Epidermal melanocyte (primary cell): ENCODE results near the genes ASTL, KANSL3 and CNNM3.

GRCh38 chr2:96138433-96138962 is at the start of gene ASTL:
Gene ASTL (minus strand): TSS chr2:96138502.
- RRBS = no CpG with 5 or more reads among the region's 13 CpGs

GRCh38 chr2:96148300-96149324 is 3.4 kb upstream of the DUSP2 start:
- RRBS = no CpG with 5 or more reads among the region's 35 CpGs

- RRBS = no CpG with 5 or more reads among the region's 4 CpGs
Measured at GRCh38 chr2:96233718-96234058, 25.1 kb upstream of the STARD7 start.

DNA sequence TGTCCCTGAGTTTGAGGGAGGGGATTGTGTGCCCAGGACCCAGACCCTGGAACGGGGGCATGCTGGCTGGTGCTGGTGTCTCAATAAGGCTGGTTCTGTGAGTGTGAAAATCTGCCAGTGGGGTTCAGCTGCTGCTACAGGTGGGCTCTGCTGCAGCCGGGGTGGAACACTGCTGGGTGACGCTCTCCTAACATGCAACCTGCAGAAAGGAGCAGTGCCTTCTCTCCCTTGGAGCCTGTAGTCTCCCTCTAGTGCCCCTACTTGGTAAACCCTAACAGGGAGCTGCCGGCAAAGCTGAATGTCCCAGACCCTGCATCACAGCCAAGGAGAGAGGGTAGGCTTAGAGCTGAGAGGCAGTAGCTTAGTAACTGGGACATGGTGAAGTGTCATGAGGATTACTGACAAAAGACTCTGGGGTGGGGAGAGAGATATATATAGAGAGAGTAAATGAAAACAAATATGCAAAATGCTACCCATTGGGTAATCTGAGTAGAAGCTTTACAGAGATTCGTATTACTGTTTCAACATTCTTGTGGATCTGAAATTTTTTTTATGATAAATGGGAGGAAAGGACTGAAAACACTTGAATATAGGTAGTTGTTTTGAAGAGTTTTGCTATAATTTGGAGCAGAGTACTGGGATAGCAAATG is 9.9 kb downstream of the NCAPH start:
- RRBS = no CpG with 5 or more reads among the region's 5 CpGs

DNA sequence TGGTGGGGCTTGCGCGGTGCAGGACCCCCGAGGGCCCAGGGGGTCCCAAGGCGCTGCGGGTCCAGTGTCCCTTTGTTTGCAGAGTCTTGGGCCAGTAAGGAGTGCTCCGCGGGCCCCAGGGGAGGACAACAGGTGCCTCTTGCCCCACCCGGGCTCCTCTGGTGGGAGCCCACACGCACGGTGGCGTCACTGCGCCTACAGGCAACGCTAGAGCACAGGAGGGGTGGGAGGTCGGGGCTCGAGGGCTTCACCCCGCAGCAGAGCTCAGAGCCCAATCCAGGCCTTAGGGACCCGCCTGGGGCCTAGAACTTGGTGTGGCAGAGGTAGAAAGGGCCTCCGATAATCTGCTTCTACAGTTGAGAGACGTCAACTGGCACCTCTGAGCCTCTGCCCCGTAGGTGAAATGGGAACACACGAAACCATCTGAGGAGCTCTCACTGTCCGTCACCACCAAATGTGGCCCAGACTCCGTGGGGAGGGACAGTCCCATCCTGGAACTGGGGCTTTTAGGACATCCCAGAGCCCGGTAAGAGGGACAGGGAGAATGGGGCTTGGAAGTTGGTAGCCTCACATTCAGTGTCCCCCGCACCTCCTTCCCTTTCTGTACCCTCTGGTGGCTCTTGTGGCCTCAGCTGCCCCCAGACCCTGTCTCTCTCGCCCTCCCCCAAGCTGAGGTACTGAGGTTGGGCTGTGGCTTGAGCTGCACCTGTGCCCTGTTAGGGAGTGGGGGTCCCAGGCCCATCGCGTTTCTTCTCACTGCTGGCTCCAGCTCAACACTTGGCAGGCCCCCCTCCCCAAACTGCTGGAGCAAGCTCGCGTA is 1.5 kb downstream of the ARID5A start:
- RRBS = no CpG with 5 or more reads among the region's 30 CpGs

DNA sequence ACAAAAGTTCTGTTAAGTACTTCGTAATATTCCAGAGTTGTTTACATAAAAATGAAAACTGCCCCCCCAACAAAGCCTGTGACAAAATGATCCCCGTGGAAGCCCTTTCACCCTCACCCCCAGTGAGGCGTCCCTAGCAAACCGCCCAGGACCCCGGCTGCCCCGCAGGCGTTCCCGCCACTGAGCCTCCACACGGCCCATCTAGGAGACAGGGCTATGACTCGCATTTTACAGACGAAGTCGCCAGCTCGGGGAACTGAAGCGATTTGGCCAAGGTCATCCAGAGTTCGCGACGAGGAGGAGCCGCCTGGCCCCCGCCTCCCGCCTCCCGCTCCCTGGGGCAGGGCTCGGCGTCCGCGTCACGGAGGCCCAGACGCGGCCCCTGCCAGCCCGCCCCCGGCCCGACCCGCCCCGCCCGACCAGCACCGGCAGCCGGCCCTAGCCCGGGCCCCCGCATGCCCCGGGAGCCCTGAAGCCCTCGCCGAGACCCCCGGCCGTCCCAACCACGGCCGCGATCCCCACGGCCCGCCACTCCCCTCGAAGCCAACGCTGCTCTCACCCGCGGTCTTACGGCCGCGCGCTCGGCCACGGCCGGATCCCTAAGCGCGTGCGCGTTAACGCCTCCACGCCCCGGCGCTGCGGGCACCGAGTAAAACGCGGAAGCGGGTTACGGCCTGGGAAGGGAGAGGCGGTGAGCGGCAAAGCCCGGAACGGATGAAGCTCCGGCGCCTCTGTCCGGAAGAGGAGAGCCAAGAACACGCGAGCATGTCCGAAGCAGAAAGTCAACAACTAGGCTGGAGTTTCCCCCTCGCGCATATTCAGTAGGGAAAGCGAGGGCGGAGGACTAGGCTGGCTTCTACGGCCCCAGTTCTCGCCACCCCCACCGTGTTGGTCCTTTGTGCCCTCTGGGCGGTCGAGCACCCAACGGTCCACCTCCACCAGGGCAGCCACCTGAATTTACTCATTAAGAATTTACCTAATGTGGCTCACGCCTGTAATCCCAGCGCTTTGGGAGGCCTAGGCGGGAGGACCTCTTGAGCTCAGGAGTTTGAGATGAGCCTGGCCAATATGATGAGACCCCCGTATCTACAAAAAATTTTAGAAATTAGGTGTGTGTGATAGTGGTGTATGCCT is at the start of gene KANSL3:
Gene KANSL3, minus strand, starts transcription at position 589 of the 1,134 bp plus-strand sequence.
- RRBS = 1% methylated on average over 25 of the region's 97 CpGs

DNA sequence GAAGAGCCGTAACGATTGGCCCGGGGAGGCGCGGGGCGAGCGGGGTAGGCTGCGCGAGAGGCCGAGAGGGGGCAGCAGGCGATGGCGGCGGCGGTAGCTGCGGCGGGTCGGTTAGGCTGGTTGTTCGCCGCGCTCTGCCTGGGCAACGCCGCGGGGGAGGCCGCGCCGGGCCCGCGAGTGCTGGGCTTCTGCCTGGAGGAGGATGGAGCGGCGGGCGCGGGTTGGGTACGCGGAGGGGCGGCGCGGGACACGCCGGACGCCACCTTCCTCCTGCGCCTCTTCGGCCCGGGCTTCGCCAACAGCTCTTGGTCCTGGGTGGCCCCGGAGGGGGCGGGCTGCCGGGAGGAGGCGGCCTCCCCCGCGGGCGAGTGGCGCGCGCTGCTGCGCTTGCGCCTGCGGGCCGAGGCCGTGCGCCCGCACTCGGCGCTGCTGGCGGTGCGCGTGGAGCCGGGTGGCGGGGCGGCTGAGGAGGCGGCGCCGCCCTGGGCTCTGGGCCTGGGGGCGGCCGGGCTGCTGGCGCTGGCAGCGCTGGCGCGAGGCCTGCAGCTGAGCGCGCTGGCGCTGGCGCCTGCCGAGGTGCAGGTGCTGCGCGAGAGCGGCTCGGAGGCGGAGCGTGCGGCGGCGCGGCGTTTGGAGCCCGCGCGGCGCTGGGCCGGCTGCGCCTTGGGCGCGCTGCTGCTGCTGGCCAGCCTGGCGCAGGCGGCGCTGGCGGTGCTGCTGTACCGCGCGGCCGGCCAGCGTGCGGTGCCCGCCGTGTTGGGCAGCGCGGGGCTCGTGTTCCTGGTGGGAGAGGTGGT is at the start of gene CNNM3:
Gene CNNM3, plus strand, starts transcription at position 72 of the 797 bp plus-strand sequence.
- RRBS = 3% methylated on average over 54 of the region's 117 CpGs

DNA sequence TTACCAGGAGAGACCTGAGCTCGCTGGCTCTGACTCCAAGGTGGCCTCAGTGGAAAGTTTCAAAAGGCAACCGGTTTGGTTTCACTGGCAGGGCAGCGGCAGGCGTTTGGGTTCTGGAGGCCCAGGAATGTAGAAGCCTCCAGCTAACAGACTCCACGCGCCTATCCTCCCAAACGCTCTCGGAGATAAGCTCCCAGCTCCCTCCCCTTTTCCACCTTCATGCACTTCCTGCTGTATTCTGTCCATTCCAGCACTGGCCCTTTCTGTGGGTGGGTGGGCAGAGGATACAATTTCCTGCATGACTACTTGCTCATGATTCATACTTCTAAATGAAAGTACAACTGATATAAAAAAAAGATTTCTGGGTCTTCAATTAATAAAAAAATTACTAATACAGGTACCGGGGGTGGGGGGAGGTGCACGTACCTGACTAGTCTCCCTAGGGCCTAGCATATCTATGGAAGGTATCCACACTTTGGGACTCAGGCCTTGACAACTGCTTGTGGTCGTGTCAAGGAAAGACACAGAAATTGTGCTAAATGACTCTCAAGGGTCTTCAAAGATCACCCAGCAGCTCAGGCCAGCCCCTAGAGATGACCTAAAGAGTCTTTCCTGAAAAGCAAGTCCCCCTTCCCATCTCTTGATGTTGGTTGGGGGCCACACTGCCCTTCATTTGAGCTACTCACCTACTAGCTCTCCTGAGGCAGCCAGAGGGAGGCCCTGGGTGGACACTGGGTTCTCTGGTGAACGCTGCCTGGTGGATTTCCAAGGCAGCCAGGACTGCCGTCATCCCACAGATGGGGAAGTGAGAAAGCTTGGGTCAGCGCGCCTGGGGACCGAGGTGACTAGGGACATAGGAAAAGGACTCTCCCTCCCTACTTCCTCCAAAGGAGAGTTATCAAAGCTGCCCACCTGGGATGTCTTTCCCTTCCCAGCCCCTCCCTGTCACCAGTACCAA is 3.4 kb upstream of the SEMA4C start:
- RRBS = no CpG with 5 or more reads among the region's 16 CpGs

DNA sequence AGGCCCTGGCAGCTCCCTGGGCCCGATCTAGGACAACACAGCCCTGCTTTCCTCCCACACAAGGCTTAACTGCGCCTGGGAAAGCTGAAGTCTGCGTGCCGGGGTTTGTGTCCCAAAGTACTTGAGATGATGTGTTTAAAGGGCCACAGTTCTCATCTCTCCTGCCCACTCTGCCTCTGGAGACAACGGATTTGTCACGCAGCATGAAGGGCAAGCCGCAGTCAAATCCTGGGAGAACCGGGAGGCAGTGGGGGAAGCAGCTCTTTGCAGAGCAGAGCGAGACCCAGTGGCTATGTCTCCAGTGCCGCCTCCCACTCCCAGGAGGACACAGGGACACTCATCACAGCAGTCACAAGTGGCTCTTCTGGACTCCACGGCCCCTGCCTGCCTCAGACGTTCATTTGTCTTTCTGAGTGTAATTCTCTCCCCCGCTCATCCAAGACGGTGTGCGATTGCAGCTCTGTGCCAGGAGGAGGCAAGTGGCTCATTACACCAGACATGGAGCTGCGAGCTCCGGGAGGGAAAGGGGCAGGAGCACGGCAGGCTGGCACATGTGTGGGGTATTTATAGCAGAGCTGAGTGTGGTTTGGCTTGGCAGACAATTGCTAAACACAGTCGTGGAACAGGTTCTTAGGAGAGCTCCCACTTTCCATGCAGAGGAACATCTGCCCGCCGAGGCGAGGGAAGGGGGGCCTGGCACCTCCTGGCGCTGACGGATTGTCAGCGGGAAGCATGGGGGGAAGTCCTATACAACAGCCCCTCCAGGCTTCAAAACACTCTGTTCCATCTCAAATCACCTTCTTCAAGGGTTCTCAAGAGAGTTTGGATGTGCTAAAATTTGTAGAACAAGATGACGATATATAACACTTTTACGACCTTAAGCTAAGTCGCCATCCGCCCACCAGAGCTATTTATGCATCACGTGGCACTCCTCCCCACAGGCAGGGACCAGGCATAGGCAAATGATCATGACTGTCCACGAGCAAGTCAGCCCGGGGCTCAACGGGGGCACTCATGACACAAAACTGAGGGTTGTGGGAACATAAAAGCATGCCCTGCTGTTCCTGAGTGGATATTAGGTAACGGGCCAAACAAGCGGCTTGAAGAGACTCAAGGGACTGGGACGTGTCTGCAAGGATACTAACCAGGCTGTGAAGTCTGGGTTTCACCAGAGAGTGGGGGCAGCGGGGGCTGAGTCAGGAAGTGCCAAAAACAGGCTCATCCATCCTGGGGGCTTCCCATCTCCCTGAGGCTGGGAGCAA is 58.0 kb upstream of the SEMA4C start:
- RRBS = no CpG with 5 or more reads among the region's 37 CpGs

DNA sequence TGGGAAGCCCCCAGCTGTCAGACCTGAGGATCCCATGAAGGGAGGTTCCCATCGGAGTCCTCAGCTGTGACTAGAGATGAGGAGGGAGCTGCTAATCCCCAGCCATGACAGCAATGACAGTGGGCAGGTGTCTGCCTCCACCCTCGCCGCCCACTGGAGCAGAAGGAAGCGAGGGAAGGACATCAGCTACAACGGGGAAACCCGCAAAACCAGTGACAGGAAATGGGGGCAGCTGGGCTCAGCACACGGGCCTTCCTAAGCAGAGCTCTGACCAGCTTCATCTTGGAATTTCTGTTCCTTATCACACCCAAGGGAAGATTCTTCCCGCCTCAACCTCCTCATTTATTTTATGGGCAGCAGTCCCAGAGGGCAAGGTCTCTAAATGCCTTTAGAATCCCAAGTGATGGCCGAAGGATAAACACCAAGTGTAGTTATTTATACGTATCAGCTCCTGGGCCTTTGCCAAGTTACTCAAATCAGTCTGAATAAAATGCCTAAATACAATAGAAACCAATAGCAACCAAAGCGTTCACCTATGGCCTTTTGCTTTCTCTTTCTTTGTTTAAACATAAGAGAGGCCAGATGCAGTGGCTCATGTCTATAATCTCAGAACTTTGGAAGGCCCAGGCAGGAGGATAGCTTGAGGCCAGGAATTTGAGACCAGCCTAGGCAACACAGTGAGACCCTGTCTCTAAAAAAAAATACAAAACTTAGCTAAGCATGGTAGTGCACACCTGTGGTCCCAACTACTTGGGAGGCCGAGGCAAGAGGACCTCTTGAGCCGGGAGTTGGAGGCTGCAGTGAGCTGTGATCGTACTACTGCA is 32.0 kb downstream of the FAM178B start:
- RRBS = no CpG with 5 or more reads among the region's 14 CpGs

DNA sequence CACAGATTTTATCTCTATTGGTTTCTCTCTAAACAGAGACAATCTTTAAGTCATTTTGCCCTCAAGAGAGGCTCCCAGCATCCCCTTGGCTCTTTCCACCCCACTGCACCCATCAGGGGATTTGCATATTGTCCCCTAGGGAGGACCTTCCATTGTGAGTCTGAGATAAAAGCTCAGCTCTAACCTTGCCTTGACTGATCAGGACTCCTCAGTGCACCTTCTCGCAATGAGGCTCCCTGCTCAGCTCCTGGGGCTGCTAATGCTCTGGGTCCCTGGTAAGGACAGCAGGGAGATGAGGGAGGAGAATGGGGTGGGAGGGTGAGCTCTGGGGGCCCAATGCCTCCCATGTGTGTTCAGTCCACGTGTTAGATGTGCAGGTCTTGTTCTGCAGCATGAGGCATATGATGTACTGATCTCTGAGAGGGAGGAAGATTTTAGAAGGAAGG is 48.7 kb downstream of the FAHD2B start:
- RRBS = no CpG with 5 or more reads among the region's 2 CpGs

DNA sequence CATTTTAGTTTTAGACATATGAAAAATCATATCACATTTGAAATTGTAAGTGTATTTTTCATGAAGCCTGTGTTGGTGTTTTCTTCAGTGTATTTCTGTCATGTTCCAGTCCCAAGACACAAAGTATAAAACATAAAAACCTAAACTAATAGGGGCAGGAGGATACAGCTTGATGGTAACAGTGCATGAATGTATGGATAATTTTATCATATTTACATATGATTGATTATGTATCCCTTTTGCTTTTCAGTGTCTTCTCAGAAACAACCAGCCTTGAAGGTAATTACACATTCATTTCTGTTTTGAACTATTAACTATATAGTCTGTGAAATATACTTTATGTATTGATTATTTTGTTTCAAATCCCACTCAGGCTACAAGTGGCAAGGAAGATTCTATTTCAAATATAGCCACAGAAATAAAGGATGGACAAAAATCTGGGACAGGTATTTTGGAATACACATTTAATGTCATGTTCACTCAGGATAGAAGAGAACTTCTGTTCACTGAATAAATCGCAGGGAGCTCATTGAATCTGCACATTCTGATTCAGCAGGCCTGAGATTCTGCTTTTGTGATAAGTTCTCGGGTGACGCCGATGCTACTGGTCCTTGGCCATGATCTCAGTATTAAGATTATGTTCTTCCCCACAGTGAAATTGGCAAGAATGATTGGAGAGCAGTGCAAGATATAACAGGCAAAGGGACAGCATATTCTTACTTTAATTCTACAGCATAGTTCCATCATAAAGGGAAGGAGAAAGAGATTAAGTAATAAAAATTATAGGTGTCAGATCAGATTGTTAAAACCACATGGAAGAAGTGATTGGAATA is 29.7 kb downstream of the ANKRD36 start:
- RRBS = no CpG with 5 or more reads among the region's 4 CpGs

DNA sequence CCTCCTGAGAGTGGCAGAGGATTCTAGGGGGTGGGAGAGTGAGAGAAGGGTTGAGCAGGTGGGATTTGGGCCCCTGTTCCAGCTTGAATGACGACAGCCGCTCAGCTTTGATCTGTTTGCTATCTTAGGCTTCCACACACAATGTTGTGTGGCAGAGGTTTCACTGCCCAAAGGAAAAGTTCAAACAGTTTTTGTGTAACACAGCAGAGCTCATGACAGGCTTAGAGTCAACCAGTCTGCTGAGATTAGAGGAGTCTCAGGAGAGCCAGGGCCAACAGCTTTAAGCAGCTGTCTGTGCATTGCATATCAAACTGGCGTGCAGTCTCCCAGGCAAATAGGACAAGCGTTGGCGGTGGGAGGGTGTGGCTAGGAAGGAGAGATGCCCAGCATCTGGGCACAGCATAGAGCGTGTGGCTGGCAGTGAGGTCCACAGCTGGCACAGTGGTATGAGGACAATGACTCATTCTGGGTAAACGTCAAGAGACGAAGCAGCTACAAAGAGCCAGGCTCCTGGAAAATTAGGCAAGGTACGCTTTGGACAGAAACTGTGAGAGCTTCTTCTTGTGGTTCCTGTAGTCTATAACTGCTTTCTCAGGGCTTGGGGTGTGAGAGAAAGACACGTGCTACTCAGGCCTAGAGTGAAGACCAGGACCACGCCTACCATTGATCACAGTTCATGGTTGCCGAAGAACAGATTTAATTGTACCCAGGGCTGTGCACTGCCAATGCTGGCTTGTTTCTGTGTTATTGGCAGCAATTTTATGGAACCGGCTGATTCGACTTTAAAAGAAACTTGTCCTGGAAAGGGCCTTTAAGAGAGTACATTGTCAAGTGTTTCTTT is 14.8 kb downstream of the ZAP70 start:
- RRBS = no CpG with 5 or more reads among the region's 14 CpGs

GRCh38 chr2:97782176-97782577 is 68.8 kb downstream of the ZAP70 start:
- RRBS = no CpG with 5 or more reads among the region's 1 CpG

- RRBS = no CpG with 5 or more reads among the region's 2 CpGs
Measured at GRCh38 chr2:97794733-97795150, 81.4 kb downstream of the ZAP70 start.

DNA sequence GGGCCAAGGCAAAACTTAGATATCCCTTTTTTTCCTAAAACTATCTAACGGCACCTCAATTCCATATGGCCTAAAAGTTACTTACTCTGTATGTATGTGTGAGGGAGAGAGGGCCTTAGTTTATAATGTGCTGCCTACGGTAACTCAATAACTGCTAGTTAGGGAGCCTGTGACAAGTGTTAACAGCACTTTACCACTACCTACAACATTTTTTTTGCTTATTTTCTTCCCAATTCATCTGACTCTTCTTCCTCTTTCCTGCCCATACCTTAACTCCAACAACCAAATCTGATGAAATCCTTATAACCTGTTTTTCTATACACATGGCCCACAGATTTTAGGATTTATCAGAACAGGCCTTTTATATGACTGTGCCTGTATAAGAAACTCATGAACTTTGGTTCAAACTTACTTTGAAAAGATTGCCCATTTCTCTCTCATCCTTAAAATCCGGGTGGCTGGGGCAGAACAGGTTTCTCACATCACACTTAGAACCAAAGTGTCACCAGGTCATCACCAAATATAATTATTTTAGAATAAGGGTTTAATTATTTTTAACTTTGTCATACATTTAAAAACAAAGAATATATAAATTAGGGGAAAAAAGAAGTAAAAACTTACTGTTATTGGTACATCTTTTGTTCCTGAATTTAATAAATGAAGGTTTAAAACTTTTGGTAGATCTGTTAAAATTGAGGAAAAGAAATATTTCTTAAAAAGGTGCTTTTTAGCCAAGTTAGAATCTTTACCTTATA is 119.5 kb downstream of the ZAP70 start:
- RRBS = no CpG with 5 or more reads among the region's 3 CpGs

GRCh38 chr2:97870233-97870916 is 125.4 kb downstream of the TMEM131 start:
- RRBS = no CpG with 5 or more reads among the region's 4 CpGs

- RRBS = no CpG with 5 or more reads among the region's 3 CpGs
Measured at GRCh38 chr2:97887094-97887489, 108.7 kb downstream of the TMEM131 start.

DNA sequence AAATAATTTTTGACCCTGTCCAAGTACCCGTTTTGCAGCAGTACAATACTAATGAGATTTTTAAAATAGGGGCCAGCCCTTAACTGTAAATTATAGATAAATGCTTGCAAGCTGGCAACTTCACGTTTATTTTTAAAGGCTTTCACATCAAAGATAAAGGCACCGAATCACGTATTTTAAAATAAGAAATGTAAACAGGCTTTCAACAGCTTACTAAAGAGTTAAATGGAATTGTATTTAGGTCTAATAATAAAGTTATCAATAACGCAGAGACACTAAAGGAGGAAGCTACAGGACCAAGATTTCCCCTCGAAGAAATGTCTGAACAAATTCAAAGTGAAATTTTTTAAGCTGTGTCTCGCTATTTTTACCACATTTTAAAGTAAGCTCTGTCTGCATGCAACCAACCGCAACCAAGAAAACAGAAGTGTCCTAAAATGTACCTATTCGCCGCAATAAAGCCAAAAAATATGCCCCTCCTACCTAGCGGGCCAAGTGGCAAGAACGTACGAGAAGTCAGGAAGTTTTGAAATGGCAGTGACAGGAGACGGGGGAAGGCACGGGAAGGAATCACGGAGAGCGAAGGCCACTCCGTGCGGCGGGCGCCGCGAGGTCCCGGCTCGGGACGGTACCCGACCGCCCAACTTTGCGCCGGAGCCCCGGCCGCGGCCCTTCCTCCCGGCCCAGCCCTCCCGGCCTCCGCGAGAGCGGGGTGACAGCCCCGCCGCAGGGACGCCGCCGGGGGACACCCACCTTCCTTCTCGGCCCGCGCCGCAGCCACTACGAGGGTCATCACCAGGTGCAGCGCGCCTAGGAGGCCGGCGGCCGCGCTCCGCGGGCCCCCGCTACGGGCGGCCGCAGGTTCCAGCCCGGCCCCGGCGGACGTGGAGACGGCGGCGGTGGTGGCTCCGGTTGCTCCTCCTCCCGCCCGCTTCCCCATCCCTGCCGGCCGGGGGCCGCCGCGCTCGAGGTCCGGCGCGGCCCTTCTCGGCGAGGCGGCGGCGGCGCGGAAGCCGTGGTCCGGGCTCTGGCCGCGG is 707 bp downstream of the TMEM131 start:
- RRBS = 2% methylated on average over 45 of the region's 90 CpGs

- RRBS = no CpG with 5 or more reads among the region's 20 CpGs
Measured at GRCh38 chr2:98162466-98163307, 75.7 kb downstream of the VWA3B start.